Paraaortic lymph node (tissue), 1 donor: Measurements from ENCODE around the genes TAS2R39, FAM131B, EPHA1, OR2A14, OR2A42 and TPK1.

GRCh38 chr7:142788103-142789293 is 17.7 kb downstream of the PRSS2 start:
- PRO-cap: no peak

DNA sequence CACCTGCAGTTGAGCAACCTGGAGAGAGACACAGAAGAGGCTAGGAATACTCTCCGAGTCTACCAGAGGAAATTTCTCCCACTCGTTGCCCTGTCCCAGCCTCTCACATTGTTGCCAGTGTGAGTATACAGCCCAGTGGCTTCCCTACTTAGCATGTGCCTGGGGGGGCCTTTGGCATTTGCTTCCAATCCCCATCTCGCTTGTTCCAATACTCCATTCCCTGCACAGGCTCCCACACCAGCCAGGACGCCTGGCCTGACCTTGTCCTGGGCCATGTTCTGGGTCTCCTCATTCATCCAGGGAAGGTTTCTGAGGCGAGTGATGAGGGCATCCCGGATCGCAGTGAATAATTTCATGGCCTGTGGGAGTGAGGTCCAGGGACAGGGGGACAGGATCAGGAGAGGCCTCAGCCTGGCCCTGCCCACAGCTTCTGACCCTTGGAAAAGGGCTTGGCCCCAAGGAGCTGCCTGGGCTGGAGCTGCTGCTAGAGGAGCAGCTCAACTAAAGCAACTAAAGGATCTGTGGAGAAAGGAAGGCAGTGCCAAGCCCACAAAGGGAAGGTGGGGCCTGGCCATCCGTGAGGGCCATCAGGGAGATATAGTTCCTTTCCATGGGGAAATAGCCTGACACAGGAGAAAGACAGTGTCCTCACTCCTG is 5.2 kb downstream of the LLCFC1 start:
- PRO-cap: no peak

GRCh38 chr7:143183139-143183470 is at the start of gene TAS2R39:
TSS of gene TAS2R39 (plus strand) at chr7:143183419.
- PRO-cap: no peak

DNA sequence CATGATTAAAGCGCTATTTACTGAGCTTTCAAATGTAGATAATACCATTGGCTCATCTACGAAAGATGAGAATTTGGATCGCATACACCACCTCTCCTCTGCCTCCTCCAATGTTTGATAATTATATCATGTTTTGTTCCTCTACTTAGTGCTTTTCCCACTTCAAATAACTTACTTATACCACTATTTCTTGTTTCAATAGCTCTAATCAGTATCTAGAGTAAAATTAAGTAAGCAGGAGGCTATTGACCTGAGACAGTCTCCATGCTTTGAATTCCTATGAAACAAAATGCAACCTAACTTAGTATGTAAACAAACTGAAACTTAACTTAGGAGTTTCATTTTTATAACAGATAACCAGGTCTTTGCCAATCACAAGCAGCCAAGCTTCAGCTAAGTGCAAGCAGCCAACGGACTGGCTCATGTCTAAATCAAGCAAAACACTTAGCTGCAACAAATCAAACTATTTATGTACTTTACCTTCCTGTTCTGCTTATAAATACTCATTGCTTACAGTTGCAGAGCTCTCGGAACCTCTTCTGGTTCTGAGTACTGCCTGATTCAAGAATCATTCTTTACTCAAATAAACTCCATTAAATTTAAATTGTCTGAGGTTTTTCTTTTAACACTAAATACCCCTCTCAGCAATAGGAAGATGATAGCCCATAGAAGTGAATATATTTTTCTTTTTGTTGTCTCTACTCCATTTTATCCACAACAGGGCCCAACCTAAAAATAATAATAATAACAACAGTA is 4.4 kb upstream of the GSTK1 start:
- PRO-cap: no peak

DNA sequence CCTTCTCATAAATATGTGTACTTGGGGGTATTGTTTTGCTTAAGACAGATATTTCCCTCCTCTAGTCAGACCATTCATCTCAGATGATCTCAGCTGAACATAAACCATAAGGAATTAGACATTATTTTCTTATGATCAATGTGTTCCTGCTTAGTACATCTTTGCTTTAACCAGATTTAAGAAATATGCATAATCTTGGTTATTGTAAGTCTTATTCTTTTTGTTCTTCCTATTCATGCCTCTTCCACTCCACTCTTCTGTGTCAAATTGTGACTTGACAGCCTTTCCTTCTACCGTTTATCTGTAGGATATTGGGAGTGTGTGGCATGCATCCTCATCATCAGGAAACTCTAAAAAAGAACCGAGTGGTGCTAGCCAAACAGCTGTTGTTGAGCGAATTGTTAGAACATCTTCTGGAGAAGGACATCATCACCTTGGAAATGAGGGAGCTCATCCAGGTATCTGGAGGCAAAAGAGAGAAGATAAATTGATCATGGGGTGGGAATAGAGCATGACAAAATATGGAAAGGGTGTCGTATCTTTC is 3.2 kb downstream of the CASP2 start:
- PRO-cap: no peak

DNA sequence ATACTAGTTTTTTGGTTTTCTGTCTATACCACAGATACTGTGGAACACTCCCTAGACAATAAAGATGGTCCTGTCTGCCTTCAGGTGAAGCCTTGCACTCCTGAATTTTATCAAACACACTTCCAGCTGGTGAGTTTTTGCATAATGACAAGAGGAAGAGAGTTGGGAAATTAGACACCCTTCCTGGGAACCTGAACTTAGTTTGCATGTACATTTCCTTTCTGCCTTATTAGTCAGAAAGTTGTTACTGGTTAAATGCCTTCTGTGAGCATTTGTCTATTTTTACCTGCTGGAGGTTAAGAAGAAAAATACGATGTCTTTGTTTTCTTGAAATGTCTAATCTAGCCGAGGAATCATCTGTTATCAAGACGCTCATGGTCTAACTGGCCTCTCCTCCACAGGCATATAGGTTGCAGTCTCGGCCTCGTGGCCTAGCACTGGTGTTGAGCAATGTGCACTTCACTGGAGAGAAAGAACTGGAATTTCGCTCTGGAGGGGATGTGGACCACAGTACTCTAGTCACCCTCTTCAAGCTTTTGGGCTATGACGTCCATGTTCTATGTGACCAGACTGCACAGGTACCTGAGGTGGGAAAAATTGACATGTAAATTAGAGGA is 6.2 kb downstream of the CASP2 start:
- PRO-cap: no peak

GRCh38 chr7:143302967-143304206 is 12.5 kb upstream of the CLCN1 start:
- PRO-cap: no peak

DNA sequence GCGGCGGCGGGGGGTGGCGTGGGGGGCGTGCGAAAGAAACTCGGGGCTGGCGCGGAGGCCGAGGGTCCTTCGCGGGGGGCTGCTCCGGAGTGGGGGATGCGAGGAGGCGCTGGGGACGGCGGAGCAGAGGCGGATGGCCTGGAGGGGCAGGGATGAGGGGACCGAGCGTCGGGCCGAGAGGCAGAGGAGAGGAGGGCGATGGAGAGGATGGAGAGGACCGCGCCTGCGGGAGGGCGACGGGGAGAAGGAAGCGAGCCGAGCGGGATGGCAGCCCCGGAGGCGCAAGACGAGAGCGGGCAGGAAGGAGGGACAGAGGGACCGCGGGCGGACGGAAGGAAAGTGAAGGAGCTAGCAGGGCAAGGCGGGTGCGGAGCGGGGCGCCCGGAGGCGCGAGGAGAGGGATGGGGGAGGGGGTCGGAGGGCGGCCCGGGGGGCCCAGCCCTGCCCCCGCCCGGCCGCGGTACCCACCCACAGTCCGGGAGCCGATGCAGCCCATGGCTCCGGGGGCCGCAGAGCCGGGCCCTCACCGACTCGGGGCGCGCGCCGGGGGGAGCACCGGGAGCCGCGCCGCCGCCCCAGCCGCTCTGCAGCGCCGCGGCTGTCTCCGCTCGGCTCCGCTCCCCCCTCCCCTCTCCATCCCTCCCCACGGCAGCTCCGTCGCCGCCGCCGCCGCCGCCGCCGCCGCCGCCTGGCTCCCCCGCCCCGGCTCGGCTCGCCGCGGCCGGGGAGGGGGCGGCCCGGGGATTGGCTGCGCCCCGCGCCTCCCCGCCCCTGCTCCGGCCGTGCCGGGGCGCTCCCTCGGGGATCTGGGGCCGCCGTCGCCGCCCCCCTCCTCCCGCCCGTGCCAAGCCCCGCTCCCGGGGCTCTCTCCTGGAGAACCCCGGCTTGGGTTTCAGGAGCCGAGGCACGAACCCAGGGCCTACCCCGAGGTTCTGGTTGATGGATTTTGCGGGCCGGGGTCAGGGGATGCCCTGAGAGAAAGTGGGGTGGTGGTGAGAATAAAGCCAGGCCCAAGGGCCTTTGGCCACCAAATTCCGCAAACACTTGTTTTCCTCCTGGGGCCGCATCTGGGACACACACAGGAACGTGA is at the start of gene FAM131B:
FAM131B (minus strand) TSS at position 606 of the 1,090 bp plus-strand sequence.
- PRO-cap: no peak

GRCh38 chr7:143382581-143382724 is 1.3 kb downstream of the ZYX start:
- PRO-cap: no peak

- PRO-cap: no peak
Measured at GRCh38 chr7:143384937-143385356, 3.8 kb downstream of the ZYX start.

GRCh38 chr7:143408195-143409221 is at the start of gene EPHA1:
TSS of gene EPHA1 (minus strand) at chr7:143408856.
- PRO-cap: no peak

DNA sequence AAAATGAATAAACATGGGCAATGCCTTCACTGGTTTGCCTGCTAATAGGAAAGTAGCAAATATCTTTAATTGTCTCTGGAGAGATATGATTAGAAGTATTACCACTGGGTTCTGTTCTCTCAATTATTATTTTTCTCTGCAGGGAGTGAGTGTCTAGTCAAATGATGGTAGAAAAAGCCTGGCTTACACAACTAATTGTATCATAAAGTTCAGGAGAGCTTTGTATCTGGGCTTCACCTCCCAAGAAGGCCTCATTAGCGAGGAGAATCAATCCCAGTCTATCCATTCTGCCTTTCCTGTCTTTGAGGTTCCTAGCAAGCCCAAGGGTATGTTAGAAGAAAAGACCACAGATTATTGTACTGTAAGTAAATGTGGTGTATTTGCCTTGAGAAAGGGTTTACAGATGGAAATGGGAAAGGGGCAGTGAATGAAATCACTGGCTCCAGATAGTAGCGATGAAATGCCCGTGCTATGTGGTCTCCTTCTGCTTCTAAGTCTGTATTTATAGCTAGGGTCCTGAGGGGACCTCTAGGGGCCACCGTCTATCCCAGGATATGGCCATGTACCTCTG is at the start of gene OR2A14:
OR2A14 (plus strand) TSS at position 273 of the 571 bp plus-strand sequence.
- PRO-cap: no peak

DNA sequence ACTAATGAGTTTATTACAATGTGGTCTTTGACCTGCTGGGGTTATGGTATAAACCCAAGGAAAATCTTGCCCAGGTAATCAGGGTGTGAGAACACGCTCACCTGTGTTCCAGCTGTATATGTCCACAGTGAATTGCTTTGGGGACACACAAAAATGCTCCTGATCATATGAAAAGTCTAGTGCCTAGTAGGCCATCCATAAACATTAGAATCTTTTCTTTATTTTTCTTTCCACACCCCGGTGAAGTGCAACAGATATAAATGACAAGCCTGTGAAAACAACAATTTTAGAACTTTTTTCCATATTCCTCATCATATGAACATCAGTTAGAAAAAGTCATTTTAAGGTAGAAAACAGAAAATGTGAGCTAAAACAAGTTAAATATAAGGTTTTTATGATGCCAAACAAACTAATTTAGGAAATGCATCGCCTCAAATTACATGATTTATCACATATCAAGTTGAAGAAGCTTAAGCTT is at the start of gene OR2A42:
OR2A42 (minus strand) TSS at position 131 of the 478 bp plus-strand sequence.
- PRO-cap: no peak

- PRO-cap: unidirectional peak, plus-strand start at chr7:144835254; bidirectional peak, plus-strand start at chr7:144836120, minus-strand start at chr7:144835971
Measured at GRCh38 chr7:144835157-144836273, at the start of gene TPK1. TSS of gene TPK1 (minus strand) at chr7:144836053.

DNA sequence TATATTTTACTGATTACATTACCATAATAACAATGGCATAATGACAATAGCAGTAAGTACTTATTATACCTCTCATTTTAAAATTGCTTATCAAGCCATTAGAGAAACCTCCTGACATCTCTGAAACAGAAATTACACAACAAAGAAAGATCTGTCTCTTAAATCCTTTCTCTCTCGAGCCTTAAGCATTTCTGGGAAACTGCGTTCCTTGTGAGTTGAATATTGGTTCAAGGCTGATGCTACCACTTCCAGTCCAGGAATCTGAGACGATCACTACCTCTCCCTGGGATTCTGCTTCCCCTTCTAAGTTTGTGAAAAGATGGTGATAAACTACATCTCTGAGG is 334.9 kb upstream of the C7orf33 start:
- PRO-cap: no peak

- PRO-cap: no peak
Measured at GRCh38 chr7:148262678-148263254, 327.8 kb upstream of the C7orf33 start.

- PRO-cap: no peak
Measured at GRCh38 chr7:148700796-148701182, 2.1 kb downstream of the CUL1 start.

GRCh38 chr7:148773229-148773801 is 74.6 kb downstream of the CUL1 start:
- PRO-cap: no peak

GRCh38 chr7:149002802-149003253 is 25.5 kb downstream of the PDIA4 start:
- PRO-cap: no peak

GRCh38 chr7:149027416-149027843 is 875 bp downstream of the PDIA4 start:
- PRO-cap: no peak